Prostate gland (tissue), 2 donors: ENCODE measurements around a stretch of chr6.

GRCh38 chr6:8776267-8776747, 341.0 kb upstream of the SLC35B3 start:
- PRO-cap, result no peak
- RAMPAGE, long total RNA, 2 experiments, result no peak in any of the 2 experiments

- PRO-cap, result no peak
- RAMPAGE, long total RNA, 2 experiments, result no peak in any of the 2 experiments
Measured at GRCh38 chr6:9101270-9101649, 665.9 kb upstream of the SLC35B3 start.

- PRO-cap, result no peak
- RAMPAGE, long total RNA, 2 experiments, result no peak in any of the 2 experiments
Measured at GRCh38 chr6:9463279-9463823, 951.5 kb downstream of the TFAP2A start.

DNA sequence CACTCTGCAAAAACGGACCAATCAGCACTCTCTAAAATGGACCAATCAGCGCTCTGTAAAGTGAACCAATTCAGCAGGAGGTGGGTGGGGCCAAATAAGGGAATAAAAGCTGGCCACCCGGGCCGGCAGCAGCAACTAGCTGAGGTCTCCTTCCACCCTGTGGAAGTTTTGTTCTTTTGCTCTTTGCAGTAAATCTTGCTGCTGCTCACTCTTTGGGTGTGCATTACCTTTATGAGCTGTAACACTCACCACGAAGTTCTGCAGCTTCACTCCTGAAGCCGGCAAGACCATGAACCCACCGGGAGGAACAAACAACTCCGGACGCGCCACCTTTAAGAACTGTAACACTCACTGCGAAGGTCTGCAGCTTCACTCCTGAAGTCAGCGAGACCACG, 746.5 kb downstream of the TFAP2A start:
- PRO-cap, result no peak
- RAMPAGE, long total RNA, 2 experiments, result no peak in any of the 2 experiments

- PRO-cap, result no peak
- RAMPAGE, long total RNA, 2 experiments, result no peak in any of the 2 experiments
Measured at GRCh38 chr6:10141199-10141466, 273.7 kb downstream of the TFAP2A start.

DNA sequence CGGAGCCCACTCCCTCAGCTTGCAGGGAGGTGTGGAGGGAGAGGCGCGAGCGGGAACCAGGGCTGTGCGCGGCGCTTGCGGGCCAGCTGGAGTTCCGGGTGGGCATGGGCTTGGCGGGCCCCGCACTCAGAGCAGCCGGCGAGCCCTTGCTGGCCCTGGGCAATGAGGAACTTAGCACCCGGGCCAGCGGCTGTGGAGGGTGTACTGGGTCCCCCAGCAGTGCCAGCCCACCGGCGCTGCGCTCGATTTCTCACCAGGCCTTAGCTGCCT, 243.3 kb downstream of the TFAP2A start:
- PRO-cap, result no peak
- RAMPAGE, long total RNA, 2 experiments, result no peak in any of the 2 experiments

- PRO-cap, result unidirectional peak, minus-strand start at chr6:10355428
- RAMPAGE, long total RNA, 2 experiments, result no peak in any of the 2 experiments
Measured at GRCh38 chr6:10355095-10355584, 59.7 kb downstream of the TFAP2A start.

DNA sequence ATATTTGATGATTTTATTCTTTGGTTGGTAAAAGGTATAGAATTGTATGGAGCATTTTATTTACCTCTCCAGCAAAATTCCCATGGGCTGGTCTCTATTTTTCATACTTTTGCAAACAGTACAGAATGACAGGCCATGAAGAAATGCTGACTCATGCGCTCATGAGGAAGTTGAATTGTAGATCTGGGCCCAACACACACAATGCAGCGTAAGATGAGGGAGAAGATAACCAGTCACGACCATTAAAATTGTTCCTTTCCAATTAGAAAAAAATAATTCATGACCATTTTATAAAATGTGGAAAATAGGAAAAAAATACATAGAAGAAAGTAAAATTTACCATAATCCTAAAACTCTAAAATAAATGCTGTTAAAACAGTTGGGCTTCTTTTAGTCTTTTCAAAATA, 2.2 kb upstream of the GCNT2 start:
- PRO-cap, result no peak
- RAMPAGE, long total RNA, 2 experiments, result no peak in any of the 2 experiments

GRCh38 chr6:10526158-10526634, 5.0 kb downstream of the GCNT2 start:
- PRO-cap, result bidirectional peak, plus-strand start at chr6:10526474, minus-strand start at chr6:10526285
- RAMPAGE, long total RNA, 2 experiments, result no peak in any of the 2 experiments

GRCh38 chr6:10528960-10529995, 8.1 kb downstream of the GCNT2 start:
- PRO-cap, result bidirectional peak, plus-strand start at chr6:10529764, minus-strand start at chr6:10529598
- RAMPAGE, long total RNA, 2 experiments, result start-site peak on the plus strand in 1 of 2 experiments, at chr6:10529721-10529772 at its widest, 213 reads per replicate

DNA sequence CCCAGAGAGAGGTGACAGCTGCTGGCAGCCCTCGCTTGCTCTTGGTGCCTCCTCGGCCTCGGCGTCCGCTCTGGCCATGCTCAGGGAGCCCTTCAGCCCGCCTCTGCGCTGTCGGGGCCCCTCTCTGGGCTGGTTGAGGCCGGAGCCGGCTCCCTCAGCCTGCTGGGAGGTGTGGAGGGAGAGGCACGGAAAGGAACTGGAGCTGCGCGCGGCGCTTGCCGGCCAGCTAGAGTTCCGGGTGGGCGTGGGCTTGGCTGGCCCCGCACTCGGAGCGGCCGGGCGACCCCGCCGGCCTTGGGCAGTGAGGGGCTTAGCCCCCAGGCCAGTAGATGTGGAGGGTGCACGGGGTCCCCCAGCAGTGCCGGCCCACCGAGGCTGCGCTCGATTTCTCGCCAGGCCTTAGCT, 34.7 kb downstream of the C6orf52 start:
- PRO-cap, result unidirectional peak, minus-strand start at position 198 of the sequence
- RAMPAGE, long total RNA, 2 experiments, result start-site peak on the minus strand in 1 of 2 experiments, centred at position 176 of the sequence, 6 reads per replicate

- PRO-cap, result no peak
- RAMPAGE, long total RNA, 2 experiments, result no peak in any of the 2 experiments
Measured at GRCh38 chr6:10660826-10661271, 33.6 kb downstream of the C6orf52 start.

DNA sequence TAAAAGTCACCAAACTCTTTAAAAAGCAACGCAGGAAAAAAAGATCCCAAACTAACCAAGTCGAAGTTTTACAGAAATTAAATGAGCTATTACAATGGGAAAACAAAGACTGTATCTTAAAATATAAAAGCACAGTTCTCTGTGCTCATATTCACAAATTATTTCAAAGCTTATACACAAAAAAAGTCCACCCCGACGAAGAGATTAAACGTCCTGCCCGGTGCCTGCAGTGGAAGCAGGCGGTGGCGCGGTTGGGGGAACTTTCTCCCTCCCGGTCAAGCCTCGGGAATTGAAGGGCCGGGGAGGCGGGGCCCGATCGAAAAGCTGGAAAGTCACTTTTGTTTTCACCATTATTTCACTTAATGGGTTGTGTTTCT, 1.1 kb downstream of the MAK start:
- PRO-cap, result no peak
- RAMPAGE, long total RNA, 2 experiments, result no peak in any of the 2 experiments

DNA sequence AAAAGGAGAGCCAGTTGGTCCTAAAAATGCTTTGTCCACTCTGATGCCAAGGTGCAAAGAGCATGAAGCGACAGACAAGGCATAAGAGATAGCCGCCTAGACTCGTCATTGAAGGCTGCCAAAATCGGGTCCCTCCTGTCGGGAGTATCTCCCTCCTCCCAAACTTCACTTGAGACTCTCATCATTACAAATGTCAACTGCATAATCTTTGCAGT, 1.6 kb downstream of the ELOVL2 start:
- PRO-cap, result no peak
- RAMPAGE, long total RNA, 2 experiments, result no peak in any of the 2 experiments

GRCh38 chr6:11042946-11044117, 773 bp downstream of the ELOVL2 start:
- PRO-cap, result no peak
- RAMPAGE, long total RNA, 2 experiments, result no peak in any of the 2 experiments

DNA sequence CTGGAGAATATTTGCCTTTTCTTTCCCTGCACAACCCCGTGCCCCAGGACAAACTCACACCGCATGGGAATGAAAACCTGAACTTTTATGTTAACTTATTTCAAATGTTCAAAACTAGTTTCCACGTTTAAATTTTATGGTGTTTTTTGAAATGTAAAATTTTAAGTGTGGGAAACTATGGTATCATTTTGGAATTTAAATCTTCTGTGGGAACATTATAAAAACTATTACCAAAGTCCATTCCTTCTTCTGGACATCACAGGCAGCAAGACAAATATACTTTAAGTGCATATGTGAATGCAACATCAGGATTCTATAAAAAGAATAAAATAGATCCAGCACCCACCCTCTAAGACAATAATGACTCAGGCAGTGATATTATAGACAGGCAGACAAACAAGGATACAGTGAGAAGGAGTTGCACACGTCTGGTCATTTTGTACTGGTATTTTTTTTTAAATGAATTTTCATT, 21.0 kb upstream of the NEDD9 start:
- PRO-cap, result no peak
- RAMPAGE, long total RNA, 2 experiments, result no peak in any of the 2 experiments

DNA sequence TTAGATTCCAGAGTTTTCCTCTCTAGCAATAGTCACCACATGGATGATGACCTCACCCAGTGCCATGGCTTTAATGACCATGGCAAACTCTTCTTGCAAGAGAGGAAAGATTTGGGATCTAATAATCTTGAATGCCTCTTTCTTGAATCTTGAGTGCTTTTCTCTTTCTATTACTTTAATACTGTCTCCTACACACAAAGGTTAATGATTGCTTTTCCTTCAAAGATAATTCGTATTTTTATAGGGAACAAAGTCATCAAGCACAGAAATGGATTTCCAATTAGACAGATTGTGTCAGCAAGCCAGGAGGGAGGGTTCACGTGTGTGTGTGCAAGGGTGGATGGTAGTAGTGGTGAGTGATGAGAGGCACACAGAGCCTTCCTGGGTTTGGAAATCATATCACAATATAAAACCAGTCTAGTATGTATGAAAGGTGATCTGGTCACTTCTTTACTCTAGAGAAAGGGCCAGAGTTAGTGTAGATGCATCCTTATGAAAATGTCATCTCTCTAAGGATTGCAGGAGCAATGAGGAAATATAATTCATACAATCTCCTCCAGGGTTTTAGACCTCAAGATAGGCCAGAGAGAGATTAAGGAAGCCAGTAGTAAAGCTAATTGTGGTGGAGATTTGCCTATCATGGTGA, 51.2 kb upstream of the NEDD9 start:
- PRO-cap, result no peak
- RAMPAGE, long total RNA, 2 experiments, result no peak in any of the 2 experiments

DNA sequence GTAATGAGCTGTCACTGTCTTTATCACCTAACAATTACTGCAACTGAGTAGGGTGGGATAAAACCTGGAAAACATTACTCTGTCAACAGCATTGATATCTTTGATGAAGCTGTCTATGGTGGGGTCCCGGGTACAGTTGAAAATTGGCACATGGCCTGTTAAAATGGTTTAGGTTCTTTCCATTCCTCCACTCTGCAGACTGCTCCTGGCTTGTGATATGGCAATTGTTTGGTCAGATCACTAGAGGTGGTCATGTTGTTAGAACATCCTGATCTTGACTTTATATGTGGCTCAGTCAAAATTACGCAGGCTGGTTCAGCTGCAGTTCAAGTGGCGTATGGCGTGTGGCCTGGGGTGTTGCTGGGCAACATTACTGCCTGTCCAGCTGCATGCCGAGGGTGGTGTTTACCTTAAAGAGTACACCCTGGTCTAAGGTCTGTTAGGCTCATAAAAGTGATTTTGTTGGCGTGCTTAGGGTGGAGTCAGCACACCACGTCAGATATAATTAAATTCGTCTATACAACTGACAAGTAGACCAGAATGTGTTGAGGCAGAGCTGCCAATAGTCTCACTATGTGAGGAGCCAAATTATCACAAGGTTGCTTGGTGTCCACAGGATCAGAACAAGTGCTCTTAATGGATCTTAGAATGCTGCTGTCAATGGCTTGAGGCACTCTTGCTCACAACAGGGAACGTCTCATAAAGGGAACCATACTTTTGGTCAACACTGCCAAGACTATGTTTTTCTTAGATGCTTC, 55.6 kb upstream of the NEDD9 start:
- PRO-cap, result bidirectional peak, plus-strand start at position 538 of the sequence, minus-strand start at position 217 of the sequence
- RAMPAGE, long total RNA, 2 experiments, result no peak in any of the 2 experiments

GRCh38 chr6:11356685-11357219, 124.3 kb upstream of the NEDD9 start:
- PRO-cap, result no peak
- RAMPAGE, long total RNA, 2 experiments, result no peak in any of the 2 experiments

- PRO-cap, result unidirectional peak, minus-strand start at chr6:11486585
- RAMPAGE, long total RNA, 2 experiments, result no peak in any of the 2 experiments
Measured at GRCh38 chr6:11486310-11486888, 51.1 kb upstream of the TMEM170B start.